Stomach (tissue), 7 donors: ENCODE data around the genes ARHGAP27 and MRPL10.

DNA sequence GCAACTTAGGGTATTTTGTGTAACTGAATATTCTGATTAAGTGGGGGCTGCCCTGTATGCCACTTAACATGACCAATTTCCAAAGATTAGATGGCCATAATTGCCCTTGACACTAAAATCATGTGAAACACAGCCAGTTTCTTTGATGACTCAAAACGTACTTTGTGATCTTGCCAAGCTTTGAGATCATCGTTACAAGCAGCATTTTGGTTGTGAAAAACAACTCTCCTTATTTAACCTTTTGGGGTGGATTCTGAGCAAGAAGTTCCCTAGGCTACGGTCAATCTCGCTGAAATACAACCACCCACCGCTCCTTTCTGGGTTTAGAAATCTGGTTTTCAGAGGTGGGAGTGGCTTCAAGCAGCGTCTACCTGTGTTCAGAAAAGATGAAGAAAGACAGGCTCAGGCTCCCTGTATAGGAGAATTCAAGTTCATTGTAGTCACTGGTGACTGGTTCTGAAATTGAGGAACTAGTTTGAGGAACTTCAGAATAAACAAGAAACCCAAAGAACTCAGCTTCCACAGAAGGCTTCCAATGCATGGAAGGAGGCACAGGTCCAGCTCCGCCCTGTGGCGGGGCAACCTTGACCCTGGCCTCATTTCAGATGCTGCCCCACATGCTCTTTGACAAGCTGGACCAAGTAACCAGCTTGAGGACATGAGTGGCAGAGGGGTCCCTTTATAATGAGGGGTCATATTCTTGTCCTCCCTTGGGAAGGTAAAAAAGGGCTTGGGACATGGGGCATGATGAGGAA is 9.3 kb downstream of the MAP3K14 start:
- PRO-cap = no peak
- RAMPAGE, long total RNA, 5 experiments = no peak in any of the 5 experiments
- RRBS = no CpG with 5 or more reads among the region's 8 CpGs

DNA sequence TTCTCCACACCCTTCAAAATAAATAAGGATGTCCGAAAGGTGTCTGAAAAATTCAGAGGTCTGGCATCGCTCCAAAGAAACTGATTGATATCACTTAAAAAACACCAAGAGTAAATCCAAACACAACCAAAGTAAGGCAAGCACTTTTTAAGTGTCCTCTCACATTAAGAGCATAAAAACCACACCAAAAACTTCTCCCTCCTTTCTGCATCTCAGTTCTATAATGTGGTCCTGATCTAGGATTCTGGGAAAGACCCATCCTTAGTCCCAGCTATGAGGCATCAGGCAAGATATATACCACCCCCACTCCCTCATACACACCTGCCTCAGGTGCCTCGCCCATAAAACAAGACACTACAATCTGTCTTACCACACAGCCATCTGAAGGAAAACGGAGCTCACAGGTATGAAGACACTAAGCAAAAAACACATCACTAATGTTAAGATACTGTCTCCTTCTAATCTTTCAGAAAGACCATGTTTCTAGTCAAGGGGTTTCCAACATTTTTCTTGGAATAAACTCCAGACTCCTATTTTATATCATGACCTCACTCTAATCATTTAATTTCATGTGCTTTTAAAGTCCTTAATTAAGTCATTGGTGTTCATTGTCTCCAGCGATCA is 1.3 kb downstream of the MAP3K14 start:
- PRO-cap = no peak
- RAMPAGE, long total RNA, 5 experiments = no peak in any of the 5 experiments
- RRBS = no CpG with 5 or more reads among the region's 5 CpGs

GRCh38 chr17:45338200-45338908 is 21.5 kb upstream of the MAP3K14 start:
- PRO-cap = no peak
- RAMPAGE, long total RNA, 5 experiments = no peak in any of the 5 experiments
- RRBS = 52% methylated on average over 5 of the region's 10 CpGs

DNA sequence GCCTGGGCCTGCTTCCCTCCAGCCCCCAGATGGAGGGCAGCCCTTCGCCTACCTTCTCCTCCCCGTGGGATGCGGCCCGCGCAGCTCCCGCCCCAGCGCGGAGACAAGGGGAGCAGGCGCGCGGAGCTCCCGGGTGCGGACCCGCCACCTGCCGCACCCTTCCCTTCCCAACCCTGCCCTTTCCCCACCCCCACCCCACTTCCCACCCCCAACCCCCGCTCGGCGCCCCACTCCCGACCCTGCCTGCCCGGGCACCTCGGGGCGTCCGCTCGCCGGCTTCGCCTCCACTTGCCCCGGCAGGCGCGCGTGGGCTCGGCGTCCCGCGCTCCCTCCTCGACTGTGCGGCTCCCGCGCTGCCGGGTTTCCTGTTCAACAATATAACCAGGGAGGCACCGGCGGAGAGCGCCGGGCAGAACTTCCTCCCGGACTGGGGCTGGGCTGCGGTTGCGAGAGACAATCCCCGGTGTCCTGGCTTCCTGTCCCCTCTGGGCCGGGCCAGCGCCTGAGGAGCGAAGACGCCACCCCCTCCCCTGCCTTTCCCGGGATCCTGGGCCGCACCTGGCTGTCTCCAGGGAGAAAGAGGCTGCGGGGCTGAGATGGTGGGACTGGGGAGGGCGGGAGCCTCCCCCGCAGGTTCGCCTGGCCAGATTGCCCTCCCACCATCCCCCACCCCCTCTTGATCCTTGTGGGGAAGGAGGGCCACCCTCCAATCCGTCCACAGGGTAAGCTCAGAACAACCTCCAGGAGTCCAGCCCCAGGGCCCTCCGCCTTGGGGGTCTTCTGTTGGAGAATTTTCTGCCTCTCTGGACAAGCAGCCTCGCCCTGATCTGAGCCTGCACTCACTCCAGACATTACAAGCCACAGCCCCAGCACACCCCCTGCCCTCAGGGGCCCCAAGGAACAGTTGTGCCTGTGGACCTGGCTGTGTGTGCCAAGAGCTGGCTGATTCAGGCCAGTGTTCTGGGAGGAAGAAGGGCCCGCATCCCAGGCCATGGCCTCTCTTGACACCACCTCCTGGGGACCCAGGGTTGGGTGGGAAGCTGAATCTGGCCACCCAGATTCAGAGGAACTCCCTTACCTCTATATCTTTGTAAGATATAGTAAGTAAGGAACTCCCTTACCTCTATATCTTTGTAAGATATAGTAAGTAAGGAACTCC is at the start of gene ARHGAP27:
ARHGAP27 (minus strand) TSS at position 374 of the 1,159 bp plus-strand sequence.
- PRO-cap = unidirectional peak, minus-strand start at position 374 of the sequence; unidirectional peak, minus-strand start at position 429 of the sequence
- RAMPAGE, long total RNA, 5 experiments = start-site peak on the minus strand in 1 of 5 experiments, centred at position 97 of the sequence, 12 reads per replicate
- RRBS = 2% methylated on average over 9 of the region's 61 CpGs

DNA sequence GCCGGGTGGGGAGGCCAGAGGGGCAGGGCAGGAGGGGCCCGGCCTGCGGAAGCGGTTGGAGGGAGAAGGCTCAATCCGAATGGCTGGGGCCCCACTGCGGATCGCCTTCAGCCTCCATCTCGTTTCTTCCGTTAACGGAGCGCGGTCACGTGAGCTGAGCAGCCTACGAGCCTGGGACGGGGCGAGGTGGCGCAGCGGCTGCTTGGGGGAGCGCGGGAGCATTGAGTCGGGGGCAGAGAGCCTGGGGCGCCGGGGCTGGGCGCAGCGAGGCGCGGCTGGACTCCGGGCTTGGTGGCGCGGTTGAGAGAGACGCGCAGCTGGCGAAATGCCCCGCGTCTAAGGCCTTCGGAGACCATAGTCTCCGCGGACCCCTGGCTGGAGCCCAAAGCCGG is 94.5 kb upstream of the PLEKHM1 start:
- PRO-cap = unidirectional peak, plus-strand start at position 73 of the sequence; bidirectional peak, plus-strand start at position 291 of the sequence, minus-strand start at position 133 of the sequence
- RAMPAGE, long total RNA, 5 experiments = start-site peak on the plus strand in 1 of 5 experiments, centred at position 36 of the sequence, 5 to 7 reads per replicate; start-site peak on the minus strand in 1 of 5 experiments, centred at position 134 of the sequence, 19 reads per replicate
- RRBS = 3% methylated on average over 1 of the region's 39 CpGs

- PRO-cap = no peak
- RAMPAGE, long total RNA, 5 experiments = no peak in any of the 5 experiments
- RRBS = no CpG with 5 or more reads among the region's 4 CpGs
Measured at GRCh38 chr17:46030083-46030920, 31.3 kb downstream of the STH start.

DNA sequence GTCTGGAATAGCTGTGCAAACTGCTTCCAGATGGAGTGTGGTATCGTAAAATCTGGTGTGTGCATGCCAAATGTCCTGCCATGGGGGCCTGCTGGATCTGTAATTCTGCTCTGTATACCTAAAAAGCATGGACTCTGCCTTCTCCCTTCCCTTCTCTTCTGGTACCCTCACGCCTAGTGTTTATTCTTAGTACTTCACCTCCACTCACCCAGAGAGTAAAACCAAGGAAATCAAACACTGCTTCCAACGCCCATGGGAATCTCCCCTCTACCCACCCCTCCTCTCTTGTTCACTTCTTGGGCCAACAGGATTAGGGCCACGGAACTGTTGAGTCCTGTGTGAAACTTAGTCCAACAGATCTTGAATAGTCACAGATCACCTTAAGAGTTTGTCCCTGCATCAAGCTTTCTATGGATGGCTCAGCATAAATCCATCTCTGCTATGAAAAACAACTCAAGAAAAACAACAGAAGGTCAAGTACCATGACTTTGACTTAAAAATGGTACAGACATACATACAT is 38.9 kb downstream of the STH start:
- PRO-cap = no peak
- RAMPAGE, long total RNA, 5 experiments = start-site peak on the minus strand in 2 of 5 experiments, centred at positions 352 to 362 of the sequence, 13 to 20 reads per replicate
- RRBS = no CpG with 5 or more reads among the region's 4 CpGs

GRCh38 chr17:46038950-46039407 is 39.9 kb downstream of the STH start:
- PRO-cap = no peak
- RAMPAGE, long total RNA, 5 experiments = start-site peak on the minus strand in 3 of 5 experiments, at chr17:46039087-46039204 at its widest, 14 to 28 reads per replicate
- RRBS = no CpG with 5 or more reads among the region's 12 CpGs

- PRO-cap = no peak
- RAMPAGE, long total RNA, 5 experiments = no peak in any of the 5 experiments
- RRBS = no CpG with 5 or more reads among the region's 4 CpGs
Measured at GRCh38 chr17:46044800-46045602, 46.0 kb downstream of the STH start.

DNA sequence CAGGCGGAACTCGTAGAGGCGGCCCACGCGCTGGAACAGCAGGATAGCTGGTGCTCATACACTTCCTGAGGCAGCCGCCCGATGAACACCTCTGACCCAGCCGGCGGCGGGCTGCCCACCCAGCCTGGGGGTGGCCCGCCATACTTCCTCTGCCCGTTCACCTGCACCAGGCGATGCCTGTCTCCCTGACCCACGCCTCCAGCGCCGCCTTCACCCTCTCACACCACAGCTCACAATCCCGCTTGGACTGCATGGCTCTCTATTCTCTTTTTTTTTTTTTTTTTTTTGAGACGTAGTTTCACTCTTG is 34.6 kb upstream of the LRRC37A start:
- PRO-cap = no peak
- RAMPAGE, long total RNA, 5 experiments = no peak in any of the 5 experiments
- RRBS = no CpG with 5 or more reads among the region's 18 CpGs

- PRO-cap = no peak
- RAMPAGE, long total RNA, 5 experiments = no peak in any of the 5 experiments
- RRBS = no CpG with 5 or more reads among the region's 13 CpGs
Measured at GRCh38 chr17:46939704-46940733, 17.1 kb downstream of the GOSR2 start.

GRCh38 chr17:47118541-47118945 is 70.6 kb downstream of the CDC27 start:
- PRO-cap = no peak
- RAMPAGE, long total RNA, 5 experiments = no peak in any of the 5 experiments
- RRBS = no CpG with 5 or more reads among the region's 4 CpGs

GRCh38 chr17:47159930-47160347 is 29.2 kb downstream of the CDC27 start:
- PRO-cap = no peak
- RAMPAGE, long total RNA, 5 experiments = start-site peak on the minus strand in 1 of 5 experiments, at chr17:47160013-47160020 at its widest, 14 reads per replicate
- RRBS = no CpG with 5 or more reads among the region's 7 CpGs

- PRO-cap = no peak
- RAMPAGE, long total RNA, 5 experiments = no peak in any of the 5 experiments
- RRBS = no CpG with 5 or more reads among the region's 5 CpGs
Measured at GRCh38 chr17:47294211-47294722, 29.5 kb upstream of the EFCAB13 start.

- PRO-cap = unidirectional peak, plus-strand start at chr17:47423528; unidirectional peak, plus-strand start at chr17:47423577
- RAMPAGE, long total RNA, 5 experiments = start-site peak on the plus strand in 2 of 5 experiments, at chr17:47424131-47424274 at its widest, 19 to 50 reads per replicate
- RRBS = 9% methylated on average over 26 of the region's 118 CpGs
Measured at GRCh38 chr17:47423190-47424331, 99.8 kb downstream of the EFCAB13 start.

DNA sequence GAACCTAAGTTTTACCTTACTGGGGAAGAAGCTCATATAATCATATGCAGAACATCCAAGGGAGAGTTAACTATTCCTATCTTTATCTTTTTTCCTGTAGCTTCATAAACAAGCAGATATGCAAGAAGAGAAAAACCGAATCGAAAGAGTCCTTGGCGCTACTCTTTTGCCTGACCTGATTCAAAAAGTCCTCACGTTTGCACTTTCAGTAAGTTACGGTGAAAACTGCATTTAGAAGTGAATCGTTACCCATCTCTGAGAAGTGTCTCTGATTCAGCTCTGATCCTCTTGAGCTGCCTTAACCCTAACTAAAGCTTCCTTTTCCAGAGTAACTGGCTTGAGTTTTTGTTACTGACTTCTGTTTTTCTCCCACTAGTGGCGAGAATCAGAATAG is 31.5 kb upstream of the KPNB1 start:
- PRO-cap = no peak
- RAMPAGE, long total RNA, 5 experiments = no peak in any of the 5 experiments
- RRBS = no CpG with 5 or more reads among the region's 7 CpGs

DNA sequence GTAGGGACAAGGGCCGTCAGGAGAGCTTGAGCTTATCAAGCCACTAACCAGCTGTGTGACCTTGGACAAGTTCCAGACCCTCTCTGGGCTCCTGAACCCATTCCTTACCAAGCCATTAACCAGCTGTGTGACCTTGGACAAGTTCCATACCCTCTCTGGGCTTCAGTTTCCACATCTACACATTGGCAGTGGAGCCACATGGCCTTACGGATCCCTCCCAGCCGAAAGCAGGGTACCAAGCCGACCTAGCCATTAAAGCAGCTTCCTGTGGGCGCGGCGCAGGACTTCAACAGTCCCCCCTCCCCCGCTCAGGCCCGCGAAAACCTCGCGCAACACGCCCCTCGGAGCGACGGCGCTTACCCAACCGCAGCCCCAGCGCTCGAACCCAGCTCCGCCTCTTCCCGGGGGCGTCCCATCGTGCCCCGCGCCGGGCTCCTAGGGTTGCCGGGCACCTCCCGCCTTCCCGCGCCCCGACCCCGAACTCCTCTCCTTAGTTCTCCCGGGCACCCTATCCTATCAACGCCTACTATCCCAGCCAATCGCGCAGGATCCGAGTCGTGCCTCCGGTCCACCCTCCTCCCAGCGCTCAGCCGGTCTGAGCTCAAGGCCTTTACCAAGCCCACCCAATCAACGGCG is 565 bp upstream of the KPNB1 start:
- PRO-cap = unidirectional peak, minus-strand start at position 229 of the sequence; bidirectional peak, plus-strand start outside the sequence, minus-strand start at position 597 of the sequence
- RAMPAGE, long total RNA, 5 experiments = start-site peak on the minus strand in 3 of 5 experiments, centred at positions 401 to 500 of the sequence, 6 to 27 reads per replicate
- RRBS = 2% methylated on average over 14 of the region's 44 CpGs

- PRO-cap = no peak
- RAMPAGE, long total RNA, 5 experiments = no peak in any of the 5 experiments
- RRBS = no CpG with 5 or more reads among the region's 3 CpGs
Measured at GRCh38 chr17:47829804-47830018, 1.6 kb downstream of the MRPL10 start.

DNA sequence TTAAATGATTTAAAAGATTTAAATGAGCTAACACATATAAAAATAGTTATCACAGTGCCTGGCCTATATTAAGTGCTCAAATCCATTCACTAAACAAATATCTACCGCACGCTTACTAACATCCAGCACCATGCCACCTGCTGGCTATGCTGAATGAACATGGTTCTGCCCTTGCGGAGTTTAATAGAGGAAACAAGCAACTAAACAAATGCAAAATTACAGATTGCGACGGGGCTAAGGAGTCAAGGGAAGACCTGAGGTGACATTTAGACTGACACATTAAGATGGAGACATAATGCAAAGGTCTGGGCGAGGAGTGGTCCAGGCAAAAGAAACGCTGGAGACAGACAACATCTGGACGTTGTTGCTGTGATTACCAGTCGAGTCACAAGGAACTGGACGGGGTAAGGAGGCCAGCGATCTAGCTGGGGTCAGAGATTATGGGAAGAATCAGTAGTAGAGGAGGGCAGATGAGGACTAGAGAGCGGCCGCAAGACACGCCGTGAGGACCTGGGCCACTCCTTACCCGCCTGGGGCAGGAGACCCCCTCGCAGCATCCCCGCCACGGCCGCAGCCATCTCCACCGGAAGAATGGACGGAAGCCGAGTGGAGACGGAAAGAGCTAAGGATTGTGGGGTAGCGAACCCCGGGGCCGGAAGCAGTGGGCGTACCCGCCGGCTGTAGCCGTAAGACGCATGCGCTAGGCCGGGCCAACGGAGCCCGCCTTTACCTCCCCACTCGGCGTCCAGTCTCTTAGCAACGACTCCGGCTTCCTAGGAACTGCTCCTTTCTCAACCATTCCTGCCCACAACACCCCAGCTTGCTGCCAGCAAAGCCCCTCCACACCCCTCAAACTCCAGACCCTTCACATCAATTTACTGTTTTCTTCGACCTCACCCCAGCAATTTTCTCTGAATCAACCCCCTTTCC is at the start of gene MRPL10:
MRPL10 (minus strand) TSS at position 608 of the 930 bp plus-strand sequence.
- PRO-cap = unidirectional peak, minus-strand start at position 593 of the sequence
- RAMPAGE, long total RNA, 5 experiments = start-site peak on the minus strand in 5 of 5 experiments, centred at positions 562 to 602 of the sequence, 7 to 125 reads per replicate
- RRBS = 2% methylated on average over 13 of the region's 41 CpGs

GRCh38 chr17:47850296-47850807 is 611 bp downstream of the SP6 start:
- PRO-cap = unidirectional peak, plus-strand start at chr17:47850549
- RAMPAGE, long total RNA, 5 experiments = no peak in any of the 5 experiments
- RRBS = 51% methylated on average over 5 of the region's 15 CpGs